Jurkat, Clone E6-1 (cell line): ENCODE measurements around the genes TAX1BP3 and UBE2G1.

DNA sequence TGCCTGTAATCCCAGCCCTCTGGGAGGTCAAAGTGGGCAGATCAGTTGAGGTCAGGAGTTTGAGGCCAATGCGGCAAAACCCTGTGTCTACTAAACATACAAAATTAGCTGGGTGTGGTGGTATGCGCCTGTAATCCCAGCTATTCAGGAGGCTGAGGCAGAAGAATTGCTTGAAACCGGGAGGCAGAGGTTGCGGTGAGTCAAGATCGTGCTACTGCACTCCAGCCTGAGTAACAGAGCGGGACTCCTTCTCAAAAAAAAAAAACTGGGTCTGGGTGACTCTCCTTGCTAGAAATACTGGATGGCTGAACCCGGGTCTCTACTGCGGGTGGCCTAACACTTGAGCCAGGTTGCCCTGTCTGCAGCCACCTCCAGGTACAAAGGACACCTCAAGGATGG is 10.9 kb downstream of the TRPV3 start:
- RRBS: no CpG with 5 or more reads among the region's 8 CpGs

DNA sequence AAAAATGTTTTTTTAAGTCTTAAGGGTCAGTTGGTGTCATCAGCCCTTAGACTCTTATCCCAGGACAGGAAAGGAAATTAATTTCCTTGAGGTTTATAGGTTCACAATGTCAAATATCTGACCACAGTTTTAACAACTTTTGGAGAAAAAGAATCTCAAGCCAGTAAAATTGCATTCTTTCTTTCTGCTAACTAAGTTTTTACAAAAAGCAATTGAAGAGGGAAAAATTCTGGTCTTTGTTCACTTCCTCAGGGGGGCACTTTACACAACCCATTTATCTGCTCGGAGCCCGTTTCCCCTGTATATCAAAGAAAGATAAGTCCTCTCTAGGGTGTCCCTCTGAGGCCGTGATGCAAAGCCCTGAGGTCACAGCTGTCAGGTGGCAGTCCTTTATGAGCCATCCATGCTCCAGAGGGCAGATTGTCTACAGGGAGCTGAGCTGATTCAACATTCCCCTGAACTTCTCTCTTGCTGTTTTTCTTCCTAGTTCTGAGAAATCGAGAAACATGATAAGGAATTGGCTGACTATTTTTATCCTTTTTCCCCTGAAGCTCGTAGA is 3.2 kb downstream of the CTNS start:
- RRBS: no CpG with 5 or more reads among the region's 5 CpGs

DNA sequence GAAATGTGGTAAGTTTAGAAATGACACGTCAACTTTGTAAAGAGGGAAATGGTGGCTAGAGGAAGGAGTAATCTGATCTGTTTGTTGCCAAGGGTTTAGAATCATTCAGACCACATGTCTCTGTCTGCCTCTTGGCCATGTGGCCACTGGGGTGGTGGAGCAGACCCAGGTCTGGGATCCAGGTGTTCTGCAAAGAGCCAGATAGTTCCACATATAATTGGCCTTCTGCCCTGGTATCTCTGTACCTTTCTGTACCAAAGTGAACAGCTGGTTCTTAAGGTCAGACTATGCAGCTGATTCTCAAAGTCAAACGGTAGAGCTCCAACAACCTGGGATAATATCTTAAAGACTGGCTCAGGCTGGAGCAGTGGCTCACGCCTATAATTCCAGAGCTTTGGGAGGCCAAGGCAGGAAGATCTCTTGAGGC is 3.7 kb downstream of the CTNS start:
- RRBS: no CpG with 5 or more reads among the region's 3 CpGs

GRCh38 chr17:3667859-3668709 is at the start of gene TAX1BP3:
TAX1BP3 (minus strand) TSS chr17:3668578.
- RRBS: 2% methylated on average over 19 of the region's 75 CpGs

- RRBS: no CpG with 5 or more reads among the region's 4 CpGs
These were observed 9.1 kb upstream of the ITGAE start for GRCh38 chr17:3810061-3810427.

GRCh38 chr17:3896312-3896828 is 3.5 kb upstream of the CAMKK1 start:
- RRBS: no CpG with 5 or more reads among the region's 12 CpGs

- RRBS: no CpG with 5 or more reads among the region's 33 CpGs
These were observed 7.4 kb downstream of the ATP2A3 start for GRCh38 chr17:3956328-3957665.

DNA sequence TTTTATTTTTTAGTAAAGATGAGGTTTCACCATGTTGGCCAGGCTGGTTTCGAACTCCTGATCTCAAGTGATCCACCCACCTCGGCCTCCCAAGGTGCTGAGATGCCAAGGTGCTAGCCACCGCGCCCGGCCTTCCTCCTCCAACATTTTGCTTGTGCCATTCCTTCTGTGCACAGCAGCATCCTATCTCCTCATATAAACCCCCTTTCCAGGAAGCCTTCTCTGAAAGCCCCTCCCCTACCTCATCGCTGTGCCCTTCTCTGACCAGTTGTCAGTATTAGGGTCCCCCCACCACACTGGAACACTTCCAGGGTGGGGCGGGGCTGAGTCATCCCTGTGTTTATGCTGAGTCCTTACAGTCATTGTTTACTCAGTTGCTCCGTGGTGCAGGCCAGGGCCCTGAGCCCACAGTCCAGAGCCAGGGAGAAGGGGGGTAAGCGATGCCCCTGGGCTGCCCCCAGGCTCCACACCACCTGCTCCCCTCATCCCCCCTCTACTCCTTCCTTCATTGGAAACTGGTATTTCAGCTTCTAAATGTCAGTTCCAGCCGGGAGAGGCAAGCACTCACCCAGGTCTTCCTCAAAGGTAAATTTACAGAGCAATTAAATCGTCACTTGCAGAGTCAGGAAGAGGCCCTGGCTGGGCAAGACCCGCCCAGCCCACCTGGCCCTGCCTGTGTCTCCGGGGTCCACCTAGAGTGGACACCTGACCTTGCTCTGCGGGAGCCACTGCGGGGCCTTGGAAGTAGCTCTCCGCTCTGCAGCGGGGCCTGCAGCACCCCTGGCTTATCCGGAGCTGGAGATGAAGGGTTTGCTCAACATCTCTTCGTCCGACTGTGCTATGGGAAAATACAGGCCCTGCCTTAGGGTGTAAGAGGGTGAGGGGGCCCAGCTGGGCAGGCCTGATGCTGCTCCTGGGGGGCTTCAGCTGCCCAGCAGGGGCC is 4.9 kb downstream of the ATP2A3 start:
- RRBS: no CpG with 5 or more reads among the region's 20 CpGs

DNA sequence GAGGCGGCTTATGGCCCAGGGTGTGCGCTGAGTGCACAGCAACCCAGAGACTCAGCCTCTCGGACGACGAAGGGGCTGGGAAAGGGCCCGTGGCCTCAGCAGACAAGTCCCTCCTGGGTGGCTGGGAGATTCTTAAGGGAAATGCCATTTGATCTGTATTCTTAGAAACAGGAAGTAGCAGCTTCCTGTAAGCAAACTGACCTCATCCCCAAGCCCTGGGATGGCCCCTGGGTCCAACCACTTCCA is 19.8 kb upstream of the ATP2A3 start:
- RRBS: no CpG with 5 or more reads among the region's 6 CpGs

GRCh38 chr17:4019491-4020091 is 55.4 kb upstream of the ATP2A3 start:
- RRBS: no CpG with 5 or more reads among the region's 19 CpGs

- RRBS: no CpG with 5 or more reads among the region's 12 CpGs
These were observed 86.7 kb downstream of the ZZEF1 start for GRCh38 chr17:4055895-4056673.

DNA sequence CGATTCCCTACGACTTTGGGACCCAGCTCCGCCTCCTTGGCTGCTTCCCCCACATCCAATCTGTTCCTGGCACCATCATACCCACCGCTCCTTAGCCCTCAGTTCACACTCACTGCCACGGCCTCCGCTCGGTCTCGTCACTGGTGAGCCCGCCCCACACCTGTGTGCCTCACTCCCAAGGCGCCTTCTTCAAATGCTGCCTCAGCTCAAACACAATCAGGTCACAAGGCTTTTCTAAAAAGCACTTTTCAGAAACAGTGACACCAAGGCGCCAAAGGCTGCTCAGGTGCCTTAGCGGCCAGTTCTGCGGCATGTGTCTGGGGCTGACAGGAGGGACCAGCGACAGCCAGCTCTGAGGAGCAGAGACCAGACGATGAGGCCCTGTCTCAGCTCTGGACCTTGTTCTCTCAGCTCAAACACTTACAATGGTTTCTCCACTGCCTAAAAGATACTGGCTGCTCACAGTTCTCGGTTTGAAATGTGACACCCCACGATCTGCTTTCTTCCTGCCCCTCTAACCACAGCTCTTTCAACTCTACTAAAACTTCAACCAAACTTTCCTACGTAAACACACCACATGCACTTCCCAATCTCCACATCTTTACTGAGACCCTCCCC is 33.1 kb downstream of the CYB5D2 start:
- RRBS: no CpG with 5 or more reads among the region's 18 CpGs

- RRBS: no CpG with 5 or more reads among the region's 4 CpGs
These were observed 55.6 kb downstream of the ANKFY1 start for GRCh38 chr17:4208150-4208625.

DNA sequence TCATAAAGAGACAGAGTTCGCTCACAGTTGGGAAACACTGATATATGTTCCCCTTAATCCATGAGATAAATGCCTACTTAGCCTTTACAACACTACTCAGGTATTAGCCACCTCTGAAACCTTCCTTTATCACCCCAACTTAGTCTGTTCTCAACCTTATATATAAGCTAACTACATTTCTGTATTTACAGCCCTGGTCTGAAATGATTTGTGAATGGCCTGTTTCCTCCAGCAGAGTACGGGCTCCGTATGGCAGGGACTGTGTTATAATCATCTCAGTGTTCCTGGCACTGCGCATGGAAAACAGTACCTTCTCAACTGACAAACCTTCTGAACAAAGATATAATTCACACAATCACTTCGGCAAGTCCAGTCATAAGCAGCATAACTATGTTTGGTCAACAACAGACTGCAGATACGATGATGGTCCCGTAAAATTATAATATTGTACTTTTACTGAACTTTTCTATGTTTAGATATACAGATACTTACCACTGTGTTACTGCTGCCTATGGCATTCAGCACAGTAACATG is 30.2 kb downstream of the ANKFY1 start:
- RRBS: no CpG with 5 or more reads among the region's 7 CpGs

DNA sequence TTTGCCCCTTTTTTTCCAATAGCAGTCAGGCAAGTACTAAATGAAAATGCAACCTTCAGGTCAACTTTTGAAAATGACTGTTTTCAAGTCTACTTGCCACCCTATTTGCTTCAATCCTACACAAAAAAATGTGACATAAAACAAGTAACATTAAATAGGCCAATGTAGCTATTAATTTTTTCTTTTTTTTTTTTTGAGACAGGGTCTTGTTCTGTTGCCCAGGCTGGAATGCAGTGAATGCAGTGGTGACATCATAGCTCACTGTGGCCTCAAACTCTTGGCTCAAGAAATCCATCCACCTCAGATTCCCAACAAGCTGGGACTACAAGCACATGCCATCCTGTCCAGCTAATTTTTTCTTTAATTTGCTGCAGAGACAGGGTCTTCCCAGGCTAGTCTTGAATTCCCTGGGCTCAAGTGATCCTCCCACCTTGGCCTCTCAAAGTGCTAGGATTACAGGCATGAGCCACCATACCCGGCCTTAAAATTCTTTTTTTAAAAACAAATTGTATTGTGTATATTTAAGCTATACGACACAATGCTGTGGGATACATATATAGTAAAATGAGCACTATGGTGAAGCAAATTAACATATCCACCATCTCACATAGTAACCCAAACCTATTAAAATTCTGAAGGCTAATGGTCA is 29.3 kb downstream of the ANKFY1 start:
- RRBS: no CpG with 5 or more reads among the region's 2 CpGs

DNA sequence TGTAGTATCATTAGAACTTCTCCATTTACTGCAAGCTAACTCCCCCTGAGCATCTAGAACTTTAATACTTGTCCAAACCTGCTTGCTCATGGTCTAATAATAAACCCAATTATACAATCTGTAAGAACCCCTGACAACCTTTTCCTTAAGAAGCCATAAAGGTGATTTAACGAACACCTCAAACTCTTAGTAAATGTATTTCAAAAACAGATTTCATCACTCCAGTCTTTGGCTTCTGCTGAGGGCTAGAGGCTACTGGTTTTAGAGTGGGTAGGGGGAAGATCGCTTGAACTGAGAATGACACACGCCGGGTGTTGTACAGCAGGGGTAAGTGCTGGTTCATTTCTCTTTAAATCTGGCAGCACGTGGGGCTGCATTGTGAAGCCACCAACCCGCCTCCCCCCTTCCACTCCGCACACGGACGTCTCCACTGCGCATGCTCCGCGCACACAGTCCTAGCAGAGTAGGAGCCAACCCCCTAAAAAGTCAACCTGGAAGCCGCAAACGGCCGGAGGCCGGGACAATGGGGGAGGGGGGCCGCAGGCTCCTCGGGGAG is 1.5 kb downstream of the UBE2G1 start:
- RRBS: 4% methylated on average over 3 of the region's 18 CpGs

DNA sequence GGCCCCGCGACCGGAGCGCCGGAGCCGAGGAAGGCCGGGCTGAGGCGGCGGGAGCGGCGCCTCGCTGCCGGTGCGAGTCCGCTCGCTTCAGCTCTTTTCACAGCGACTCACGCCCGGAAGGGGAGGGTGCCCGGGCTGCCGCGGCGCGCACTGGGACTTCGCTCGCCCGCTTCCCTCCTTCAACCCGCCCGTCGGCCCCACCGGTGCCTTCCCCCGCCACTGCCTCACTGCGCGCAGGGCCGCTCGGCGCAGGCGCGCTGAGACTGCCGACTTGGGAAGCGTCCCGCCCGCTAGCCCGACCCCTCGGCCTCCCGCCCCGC is at the start of gene UBE2G1:
Gene UBE2G1 (minus strand): TSS at position 265 of the 320 bp plus-strand sequence.
- RRBS: 1% methylated on average over 19 of the region's 47 CpGs

- RRBS: no CpG with 5 or more reads among the region's 7 CpGs
These were observed 18.6 kb upstream of the SPNS2 start for GRCh38 chr17:4479992-4480474.

- RRBS: no CpG with 5 or more reads among the region's 20 CpGs
These were observed 5.8 kb upstream of the SPNS2 start for GRCh38 chr17:4492634-4493461.

DNA sequence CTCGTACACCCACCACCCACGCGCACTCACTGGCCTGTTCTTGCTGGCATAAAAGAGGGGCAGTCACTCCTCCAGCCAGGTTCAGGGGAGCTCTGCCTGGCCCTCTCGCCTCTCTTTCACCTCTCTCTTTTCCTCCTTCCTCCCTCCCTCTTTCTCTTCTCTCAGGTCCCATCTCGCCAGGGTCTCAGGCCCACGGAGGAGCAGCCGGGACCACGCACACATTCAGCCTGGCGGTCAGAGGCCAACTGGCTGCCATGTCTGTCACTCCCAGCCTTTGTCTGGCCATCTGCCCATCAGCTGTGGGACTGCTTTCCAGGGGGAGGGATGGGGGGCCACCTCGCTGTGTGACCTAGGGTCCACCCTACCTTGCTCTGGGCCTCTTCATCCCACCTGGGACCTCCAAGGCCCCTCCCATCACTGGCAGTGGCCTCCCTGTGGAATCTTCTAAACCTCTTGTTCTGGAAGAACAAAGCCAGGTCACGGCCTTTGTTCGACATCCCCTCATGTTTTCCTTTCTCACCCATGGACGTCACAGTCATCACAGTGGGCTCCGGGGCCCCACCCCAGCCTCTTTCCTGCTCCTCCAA is 23.8 kb downstream of the SPNS2 start:
- RRBS: no CpG with 5 or more reads among the region's 14 CpGs